Measurements from ENCODE around the gene KDM4B.

DNA sequence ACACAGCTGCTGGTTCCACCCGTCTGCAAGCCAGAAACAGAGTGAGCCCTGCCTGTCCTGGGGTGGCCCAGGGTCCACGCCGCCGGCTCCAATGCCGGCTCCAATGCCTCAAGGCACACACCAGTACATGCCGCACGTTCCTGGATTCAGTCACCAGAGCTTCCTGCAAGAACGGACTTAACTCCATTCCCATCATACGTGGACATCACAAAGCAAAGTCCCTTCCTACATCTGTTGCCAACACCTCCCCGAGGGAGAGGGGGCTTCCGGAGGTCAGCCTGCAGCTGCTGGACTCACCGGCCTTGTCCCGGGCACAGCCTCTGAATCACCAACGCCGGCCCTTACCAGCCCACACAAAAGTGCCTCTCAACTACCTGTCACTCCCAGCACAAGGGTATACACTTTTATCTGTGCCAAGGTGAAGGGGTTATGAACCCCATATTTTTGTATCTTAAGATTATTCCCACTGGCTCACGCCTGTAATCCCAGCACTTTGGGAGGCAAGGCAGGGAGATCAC is 8.5 kb downstream of the SH3GL1 start:
- RRBS, result no CpG with 5 or more reads among the region's 16 CpGs

GRCh38 chr19:4452129-4452788 is 5.3 kb downstream of the UBXN6 start:
- RRBS, result no CpG with 5 or more reads among the region's 19 CpGs

- RRBS, result no CpG with 5 or more reads among the region's 24 CpGs
Measured at GRCh38 chr19:4516419-4517542, 1.5 kb downstream of the PLIN4 start.

DNA sequence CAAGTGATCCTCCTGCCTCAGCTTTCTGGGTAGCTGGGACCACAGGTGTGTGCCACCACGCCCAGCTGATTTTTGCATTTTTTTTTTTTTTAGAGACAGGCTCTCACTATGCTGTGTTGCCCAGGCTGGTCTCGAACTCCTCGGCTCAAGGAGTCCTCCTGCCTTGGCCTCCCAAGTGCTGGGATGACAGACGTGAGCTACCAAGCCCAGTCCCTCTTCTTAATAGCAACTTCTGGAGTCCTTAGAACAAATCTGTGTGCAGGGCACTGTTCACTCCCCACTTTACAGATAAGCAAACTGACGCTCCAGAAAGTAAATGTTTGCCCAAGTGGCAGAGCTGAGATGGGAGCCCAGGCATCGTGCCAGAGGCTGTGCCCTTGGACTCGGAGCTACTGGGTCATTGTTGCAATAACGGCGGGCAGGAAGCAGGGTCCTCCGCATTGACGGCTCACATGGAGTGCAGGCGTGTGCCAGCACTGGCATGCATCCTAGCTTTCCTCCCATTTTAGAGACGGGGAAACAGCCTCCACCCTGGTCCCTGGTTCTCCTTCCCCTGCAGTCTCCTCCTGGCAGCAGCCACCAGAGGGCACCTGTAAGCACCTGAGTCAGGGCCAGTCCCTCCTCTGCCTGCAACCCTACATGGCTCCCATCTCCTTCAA is 7.4 kb upstream of the LRG1 start:
- RRBS, result no CpG with 5 or more reads among the region's 13 CpGs

DNA sequence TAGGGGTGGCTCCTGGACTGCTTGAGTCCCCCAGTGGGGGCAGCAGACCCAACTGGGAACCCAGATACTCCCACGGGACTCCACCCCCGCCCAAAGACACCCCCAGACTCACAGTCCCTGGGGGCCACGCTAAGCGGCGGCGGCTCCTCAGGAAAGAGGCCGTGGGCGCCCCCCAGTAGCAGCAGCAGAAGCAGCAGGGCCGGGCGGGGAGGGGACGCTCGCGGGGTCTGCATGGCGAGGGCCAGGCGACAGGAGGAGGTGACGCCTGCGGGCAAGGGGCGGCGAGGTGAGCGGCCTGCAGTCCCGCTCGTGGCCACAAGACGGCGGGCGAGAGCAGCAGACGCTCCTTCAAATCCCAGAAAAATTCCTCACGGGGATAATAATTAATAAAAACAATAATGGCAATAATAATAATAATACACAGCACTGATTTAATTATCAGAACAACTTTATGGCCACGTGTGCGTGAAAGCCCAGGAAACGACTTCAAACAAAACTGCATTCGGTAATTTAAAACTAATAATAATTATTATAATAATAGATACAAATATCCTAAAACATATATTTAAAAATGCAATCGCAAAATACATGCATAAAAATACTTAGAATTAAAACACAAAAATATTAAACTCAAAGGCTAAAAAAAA is 1.1 kb downstream of the SEMA6B start:
- RRBS, result no CpG with 5 or more reads among the region's 32 CpGs

DNA sequence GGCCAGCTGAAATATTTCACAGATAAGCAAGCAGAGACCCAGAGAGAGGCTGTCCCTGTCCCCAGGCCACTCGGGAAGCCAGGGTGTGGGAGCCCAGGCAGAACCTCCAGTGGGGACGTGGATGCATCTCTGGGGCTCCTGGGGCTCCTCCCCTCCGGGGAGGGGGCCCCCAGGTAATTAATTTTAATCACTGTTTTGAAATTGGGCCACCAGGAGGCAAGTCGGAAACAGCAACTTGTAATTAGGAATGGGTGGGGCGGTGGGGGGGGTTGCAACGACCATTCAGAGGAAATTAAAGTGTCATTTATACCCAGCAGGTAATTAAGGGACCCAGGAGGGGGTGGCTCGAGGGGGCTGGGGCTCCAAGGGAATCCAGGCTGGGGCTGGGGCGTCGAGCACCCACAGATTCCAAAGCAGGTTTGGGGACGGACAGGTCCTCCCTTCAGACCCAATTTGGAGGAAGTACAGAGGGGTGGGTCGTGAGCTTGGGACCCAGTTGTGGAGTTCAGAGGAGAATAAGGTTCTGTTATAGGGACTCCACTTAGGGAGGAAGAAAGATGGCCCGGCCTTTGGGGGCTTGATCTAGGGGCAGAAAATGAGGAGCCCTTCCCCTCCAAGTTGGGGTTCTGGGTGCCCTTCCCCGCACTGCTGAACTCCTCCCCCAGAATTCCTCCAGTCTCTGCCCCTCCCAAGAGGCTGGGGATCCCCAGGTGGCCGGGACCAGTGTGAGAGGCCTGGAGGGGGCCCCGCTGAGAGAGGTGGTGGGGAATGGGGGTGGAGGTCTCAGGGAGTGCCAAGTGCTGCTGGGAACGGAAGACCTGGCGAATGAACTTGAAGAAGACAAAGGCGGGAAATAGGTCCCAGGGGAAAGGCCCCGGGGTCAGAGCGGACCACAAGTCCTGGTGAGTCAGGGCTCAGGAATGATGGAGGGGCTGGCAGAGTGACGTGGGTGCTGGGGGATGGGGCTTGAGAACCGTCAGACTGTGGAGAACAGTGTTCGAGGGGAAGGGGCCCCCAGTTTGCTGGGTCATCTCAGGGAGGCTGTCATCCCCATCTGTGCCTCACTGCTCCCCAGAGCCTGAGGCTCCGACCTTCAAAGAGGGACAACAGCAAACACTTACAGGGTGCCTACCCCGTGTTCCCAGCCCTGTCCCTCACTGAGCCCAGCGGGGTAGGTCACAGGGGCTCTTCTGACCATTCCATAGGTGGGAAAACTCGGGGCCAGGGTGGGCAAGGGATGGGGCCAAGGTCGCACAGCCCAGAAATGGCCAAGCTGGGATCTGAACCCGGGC is 15.6 kb upstream of the SEMA6B start:
- RRBS, result no CpG with 5 or more reads among the region's 29 CpGs

- RRBS, result 61% methylated on average over 2 of the region's 16 CpGs
Measured at GRCh38 chr19:4633267-4634071, 5.8 kb upstream of the TNFAIP8L1 start.

DNA sequence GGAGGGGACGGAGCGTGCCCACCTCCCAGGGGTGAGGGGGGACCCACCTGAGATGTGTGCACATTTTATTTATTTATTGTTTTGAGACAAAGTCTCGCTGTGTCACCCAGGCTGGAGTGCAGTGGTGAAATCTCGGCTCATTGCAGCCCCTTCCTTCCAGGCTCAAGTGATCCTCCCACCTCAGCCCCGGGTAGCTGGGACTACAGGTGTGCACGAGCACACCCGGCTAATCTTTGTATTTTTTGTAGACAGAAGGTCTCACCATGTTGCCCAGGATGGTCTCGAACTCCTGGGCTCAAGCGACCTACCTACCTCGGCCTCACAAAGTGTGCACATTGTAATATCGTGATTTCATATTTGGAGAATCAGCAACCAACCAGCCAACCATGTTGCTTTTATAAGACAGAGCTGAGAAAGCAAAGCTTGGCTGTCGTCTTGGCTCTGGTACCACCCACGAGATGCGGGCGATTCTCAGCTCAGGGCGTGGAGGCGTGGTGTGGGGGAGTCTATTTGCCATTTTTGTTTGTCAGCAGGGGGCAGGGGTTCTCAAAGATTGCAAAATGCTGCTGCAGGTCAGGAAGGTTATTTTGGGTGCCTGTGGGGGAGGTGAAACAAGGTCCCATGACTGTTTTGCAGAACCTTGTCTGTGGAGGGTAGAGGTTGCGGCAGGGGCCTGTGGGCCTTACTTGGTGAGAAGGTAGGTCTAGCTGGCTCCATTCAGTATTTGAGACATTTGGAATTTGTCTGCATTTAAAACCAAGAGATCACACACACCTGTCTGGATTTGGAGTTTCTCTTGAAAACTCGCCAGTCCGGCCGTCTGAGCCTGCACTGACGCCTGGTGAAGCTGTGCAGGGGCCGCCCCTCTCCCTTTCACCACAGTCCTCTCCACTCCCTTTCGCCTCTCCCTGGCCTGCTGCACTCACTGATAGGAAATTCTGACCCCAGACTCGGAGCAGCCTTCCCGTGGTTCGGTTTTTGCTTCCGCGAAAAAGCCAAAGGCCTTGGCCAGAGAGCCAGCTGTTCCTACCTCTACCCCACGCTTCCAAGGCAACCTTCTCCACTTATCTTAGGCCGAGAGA is 15.3 kb downstream of the TNFAIP8L1 start:
- RRBS, result no CpG with 5 or more reads among the region's 31 CpGs

GRCh38 chr19:4657386-4657951 is 12.7 kb downstream of the MYDGF start:
- RRBS, result 89% methylated on average over 2 of the region's 15 CpGs

GRCh38 chr19:4678634-4679595 is 8.8 kb upstream of the MYDGF start:
- RRBS, result no CpG with 5 or more reads among the region's 38 CpGs

DNA sequence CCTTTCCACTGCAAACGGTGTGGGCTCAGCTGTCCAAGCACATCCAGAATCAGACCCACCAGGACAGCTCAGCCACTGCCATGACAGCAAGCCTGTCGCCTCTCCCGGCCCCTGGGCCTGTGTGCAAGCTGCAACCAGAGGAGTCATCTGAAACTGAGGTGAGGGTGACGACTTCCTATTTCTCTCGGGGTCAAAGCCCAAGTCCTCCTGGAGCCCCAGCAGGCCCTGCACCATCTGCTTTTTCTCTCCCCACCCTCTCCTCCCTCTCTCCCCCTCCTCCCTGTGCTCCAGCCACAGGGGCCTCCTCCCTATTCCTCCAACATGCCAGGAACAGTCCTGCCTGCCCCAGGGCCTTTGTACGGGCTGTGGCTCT is 23.4 kb upstream of the MYDGF start:
- RRBS, result no CpG with 5 or more reads among the region's 6 CpGs

DNA sequence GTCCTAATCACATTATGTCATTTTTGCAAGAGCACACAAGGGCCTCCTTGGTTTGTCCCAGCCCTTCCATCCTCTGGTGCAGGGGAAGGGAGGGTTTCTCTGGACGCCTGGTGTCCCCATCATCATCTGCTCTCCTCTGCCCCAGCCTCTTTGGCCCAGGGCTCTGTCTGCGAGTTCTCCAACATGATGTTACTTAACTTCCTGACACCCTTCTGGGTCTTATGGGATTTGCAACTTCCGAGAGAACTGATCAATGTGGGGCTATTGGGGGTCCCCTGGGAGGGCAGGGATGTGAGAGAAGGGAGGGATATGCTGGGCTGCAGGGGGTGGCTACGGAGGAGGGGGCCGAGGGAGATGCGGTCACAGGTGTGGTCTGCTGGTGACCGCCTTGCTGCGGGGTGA is 24.4 kb downstream of the DPP9 start:
- RRBS, result no CpG with 5 or more reads among the region's 8 CpGs

GRCh38 chr19:4792847-4793496 is 1.4 kb downstream of the FEM1A start:
- RRBS, result 72% methylated on average over 5 of the region's 37 CpGs

DNA sequence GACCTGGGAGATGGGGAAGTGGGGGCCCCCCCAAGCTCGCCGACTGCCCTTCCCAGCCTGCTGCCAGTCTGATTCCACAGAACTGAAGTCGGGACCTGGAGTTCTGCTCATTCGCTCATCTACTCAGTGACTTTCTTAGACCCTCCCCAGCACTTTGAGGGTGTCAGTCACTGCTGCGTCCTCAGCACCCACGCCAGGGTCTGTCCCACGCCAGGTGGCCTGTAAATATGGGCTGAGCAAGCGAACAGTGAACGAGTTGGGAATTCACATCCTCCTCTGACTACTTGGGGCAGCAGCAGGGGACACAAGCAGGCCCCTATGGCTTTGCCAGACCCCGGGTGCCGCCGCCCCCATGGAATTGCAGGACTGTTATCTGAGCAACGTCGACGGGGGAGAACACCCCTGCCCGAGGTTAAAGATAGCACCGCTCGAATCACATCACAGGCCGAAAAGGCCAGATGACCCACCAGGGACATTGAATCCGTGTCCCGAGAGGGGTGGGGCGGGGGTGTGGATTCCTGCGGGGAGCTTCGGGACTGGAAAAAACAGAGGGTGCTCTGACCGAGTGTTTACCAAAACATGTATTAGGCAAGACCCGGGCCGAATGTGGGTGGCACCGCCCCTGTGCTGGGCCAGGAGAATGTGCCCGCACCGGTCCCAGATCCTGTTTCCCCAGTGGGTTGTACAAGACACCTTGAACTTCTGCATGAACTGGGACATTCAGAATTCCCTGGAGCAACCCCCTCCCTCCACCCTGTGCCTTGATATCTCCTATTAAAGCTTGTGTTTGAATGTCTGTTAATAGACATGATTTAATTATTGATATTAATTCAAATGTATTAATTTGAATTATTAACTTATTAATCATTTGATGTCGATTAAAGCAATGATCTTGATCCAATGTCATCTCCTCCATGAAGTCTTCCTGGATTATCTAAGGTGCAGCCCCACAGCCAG is 9.1 kb downstream of the FEM1A start:
- RRBS, result 85% methylated on average over 5 of the region's 31 CpGs

DNA sequence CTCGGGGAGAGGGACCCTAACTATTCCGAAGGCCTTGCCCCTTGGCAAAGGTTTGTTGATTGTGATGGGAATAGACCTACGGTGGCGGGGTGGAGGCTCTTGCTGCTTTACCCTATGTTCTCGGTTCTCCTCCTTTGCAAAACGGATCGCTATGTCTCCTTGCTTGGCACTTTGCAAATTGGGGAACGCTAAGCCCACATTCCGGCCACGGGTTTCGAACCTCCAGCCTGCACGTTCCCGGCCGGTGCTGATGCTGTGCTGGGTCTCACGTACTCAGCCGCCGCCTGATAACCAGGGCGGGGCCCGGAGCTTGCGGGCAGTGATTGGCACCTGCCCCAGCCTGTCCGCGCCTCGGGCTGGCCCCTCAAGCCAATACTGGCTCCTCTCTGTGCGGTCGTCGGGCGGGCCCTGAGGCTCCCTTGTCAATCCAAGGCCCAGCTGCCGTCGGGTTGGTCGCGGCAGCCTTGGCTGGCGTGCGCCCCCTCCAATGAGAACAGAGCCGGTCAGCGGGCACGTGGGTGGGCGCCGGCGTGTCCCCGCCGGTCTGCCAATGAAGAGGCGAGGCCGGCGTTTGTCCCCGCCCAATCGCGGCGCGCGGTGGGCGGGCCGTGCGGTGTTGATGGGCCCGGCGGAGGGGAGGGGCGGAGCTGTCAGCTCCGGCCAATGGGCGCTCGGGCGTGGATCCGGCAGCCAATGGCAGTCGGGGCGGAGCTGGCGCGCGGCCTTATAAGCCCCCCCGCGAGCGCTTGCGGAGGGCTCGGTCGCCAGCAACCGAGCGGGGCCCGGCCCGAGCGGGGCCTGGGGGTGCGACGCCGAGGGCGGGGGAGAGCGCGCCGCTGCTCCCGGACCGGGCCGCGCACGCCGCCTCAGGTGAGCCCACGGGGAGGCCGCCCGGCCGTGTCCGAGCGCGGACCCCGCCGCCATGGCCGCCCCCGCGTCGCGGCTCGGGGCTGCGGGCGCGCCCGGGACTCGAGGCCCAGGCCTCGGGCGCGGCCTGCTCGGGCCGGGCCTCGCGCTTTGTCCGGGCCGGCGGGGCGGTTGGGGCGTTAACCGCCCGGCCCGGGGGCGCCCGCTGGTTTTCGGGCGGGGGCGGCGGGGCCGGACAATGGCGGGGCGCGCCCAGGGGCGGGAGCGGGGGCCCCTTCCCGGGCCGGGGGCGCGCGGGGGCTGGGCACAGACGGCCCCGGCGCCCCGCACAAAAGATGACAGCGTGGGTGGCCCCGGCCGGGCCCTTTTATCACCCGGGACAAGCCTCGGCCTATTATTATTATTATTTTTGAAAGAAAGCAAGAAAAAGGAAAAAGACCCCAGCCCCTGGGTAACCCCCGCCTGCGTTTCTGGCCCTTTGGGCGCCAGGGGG is at the start of gene KDM4B:
TSS of gene KDM4B (plus strand) at position 753 of the 1,360 bp plus-strand sequence.
- RRBS, result 2% methylated on average over 85 of the region's 154 CpGs

- RRBS, result no CpG with 5 or more reads among the region's 24 CpGs
Measured at GRCh38 chr19:4970628-4971180, 1.8 kb downstream of the KDM4B start.

GRCh38 chr19:4974773-4975263 is 5.9 kb downstream of the KDM4B start:
- RRBS, result no CpG with 5 or more reads among the region's 14 CpGs

DNA sequence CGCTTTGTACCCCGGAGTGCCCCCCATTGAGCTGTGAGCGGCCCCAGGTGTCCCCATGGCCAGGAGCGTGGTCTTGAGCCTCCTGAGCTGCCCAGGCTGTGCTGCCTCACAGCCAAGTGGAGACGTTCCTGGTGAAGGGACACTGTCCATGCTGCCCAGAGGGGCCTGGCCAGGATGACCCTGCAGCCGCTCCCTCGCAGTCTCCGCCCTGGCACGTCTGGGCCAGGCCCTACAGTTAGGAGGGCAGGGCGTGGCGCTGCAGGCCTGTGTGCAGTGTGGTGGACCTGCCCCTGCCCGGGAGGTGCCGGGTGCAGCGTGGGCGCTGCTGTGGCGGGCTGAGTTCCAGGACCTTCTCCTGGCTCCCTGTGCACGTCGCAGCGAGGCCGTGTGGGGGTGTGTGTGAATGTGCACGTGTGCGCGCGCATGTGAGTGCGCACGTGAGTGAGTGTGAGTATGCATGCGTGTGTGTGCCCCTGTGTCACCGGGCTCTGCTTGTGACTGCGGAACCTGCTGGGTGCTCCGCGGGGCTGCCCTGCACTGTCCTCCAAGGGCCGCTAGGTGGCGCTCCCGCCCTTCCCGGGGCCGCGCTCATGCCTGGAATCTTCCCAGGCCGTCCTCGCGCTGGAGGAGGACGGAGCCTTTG is 79.1 kb downstream of the KDM4B start:
- RRBS, result 26% methylated on average over 8 of the region's 41 CpGs

- RRBS, result 88% methylated on average over 3 of the region's 22 CpGs
Measured at GRCh38 chr19:5052767-5053405, 84.0 kb downstream of the KDM4B start.

GRCh38 chr19:5074655-5075440 is 105.9 kb downstream of the KDM4B start:
- RRBS, result 66% methylated on average over 9 of the region's 39 CpGs